Skeletal muscle satellite cell (primary cell): ENCODE measurements around the gene KCNJ6.

GRCh38 chr21:36784979-36785507 lies 86.1 kb downstream of the SIM2 start:
- CAGE, long polyA plus RNA = no peak

GRCh38 chr21:36860998-36861421 lies 105.5 kb downstream of the HLCS start:
- CAGE, long polyA plus RNA = no peak

- CAGE, long polyA plus RNA = no peak
Observed at GRCh38 chr21:36889287-36889930, 77.1 kb downstream of the HLCS start.

- CAGE, long polyA plus RNA = no peak
Observed at GRCh38 chr21:37074548-37075523, 1.8 kb downstream of the TTC3 start.

DNA sequence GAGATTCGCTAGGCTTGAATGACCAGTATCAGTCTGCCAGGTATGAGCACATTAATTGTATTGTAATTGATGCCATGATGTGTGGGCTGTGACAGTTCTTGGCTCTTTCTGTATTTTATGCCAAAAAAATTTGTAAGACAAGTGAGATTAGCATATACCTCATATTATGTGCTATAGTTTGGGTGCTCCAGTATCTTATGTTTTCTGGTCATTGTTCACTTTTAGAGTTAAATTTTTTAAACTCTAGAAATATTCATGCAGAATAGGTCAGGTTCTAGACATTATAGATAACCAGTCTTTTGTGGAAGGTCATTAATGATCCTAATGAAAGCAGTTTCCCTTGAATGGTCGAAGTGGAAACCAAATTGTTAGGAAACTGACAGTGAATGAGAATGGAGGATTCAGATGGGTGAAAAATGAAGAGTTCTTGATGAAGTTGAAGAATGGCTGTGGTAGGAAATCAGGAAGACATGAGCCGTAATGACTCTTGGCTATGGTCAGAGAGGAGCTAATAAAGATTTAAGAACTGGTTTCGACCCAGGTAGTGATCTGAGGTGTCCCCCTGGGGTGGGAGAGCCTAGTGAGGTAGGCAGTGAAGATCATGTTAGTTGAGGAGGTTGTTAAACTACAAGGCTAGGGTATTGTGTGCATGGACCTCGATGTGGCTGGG lies 12.2 kb downstream of the TTC3 start:
- CAGE, long polyA plus RNA = no peak

DNA sequence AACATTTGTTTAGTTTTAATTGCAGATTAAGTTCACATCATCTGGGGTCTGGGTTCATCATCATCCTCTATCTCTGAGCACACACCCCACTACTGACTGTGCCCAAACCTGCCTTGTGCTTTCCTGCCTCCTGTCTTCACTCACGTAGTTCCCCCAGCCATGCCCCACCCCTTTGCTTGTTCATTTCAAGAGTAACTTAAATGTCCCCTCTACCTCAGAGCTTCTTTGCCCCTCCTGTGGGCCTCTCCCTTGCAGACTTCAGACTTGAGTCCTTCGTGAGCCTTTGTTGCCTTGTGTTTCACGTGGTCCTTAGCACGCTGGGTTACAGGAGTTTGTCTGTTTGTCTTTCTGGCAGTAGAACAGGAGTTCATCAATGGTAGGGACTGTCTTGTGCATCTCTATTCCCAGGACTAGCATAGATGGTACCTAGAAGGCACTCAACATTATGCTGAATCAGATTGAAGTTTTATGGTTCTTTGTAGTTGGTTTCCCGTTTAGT lies 86.0 kb downstream of the TTC3 start:
- CAGE, long polyA plus RNA = no peak

- CAGE, long polyA plus RNA = no peak
Observed at GRCh38 chr21:37258527-37259041, 8.6 kb downstream of the VPS26C start.

DNA sequence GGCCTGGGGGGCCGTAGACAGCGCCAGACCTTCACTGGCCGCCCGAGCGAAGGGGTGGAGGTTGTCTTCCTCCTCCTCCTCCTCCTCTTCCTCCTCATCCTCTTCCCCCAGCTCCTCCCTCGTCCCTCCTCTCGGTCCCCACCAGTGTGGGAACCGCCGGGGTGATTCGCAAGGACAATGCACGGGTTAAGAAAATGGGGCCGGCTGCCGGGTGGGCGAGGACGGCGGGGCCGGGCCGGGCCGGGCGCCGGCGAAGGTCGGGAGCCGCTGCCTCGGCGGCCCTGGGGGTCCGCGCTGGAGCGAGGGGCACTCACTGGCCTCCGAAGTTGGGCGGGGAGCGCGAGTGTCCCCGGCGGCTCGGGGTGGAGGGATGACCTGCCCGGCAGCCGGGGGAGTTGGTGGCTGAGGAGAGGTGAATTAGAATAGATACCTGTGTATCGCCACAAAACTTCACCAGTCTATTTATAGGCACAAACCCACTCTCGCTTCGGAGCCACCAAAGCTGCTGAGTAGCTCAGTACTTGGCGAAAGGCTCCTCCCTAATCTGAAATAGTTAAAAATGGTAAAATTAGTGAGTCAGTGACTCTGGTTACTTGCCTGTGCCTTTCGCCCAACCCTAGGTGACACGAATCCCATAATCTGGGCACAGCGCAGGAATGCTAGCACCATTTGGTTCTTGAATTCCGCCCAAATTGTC lies 1.5 kb downstream of the DYRK1A start:
- CAGE, long polyA plus RNA = no peak

DNA sequence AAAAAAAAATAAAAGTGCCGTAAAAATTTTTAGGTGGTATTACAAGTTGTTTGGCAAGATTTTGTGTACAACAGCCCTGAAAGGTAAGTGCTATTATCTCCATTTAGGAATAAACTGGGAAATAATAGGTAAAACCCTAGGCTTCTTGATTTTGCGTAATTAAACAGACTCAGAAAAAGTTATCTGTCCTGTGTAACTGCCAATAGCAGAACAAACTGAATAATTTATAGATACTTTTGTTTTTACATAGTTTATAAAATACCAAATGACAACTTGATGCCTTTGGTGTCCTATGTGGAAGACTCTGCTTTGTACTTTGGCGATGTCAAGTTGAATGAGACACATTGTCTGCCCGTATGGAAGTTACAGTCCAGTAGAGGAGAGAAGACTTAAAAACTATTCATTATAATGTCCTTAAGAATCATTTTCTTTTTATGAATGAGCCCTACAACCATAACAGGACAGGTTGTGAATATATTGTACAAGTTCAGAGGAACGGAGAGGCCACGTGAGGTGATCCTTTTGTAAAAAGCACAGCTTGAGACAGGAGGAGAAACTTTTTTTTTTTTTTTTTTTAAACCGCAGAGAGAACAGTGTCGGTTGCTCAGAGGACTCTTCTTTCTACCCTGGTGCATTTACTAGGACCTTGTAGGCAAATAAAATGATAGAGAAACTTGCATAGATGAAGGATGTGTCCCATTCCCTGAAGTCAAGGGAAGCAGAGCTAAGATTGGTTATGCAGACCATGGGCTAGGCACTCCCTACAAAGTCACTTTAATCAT lies 32.0 kb downstream of the DYRK1A start:
- CAGE, long polyA plus RNA = no peak

- CAGE, long polyA plus RNA = no peak
Observed at GRCh38 chr21:37447413-37447852, 80.9 kb downstream of the DYRK1A start.

GRCh38 chr21:37517128-37517905 lies 150.7 kb downstream of the DYRK1A start:
- CAGE, long polyA plus RNA = no peak

DNA sequence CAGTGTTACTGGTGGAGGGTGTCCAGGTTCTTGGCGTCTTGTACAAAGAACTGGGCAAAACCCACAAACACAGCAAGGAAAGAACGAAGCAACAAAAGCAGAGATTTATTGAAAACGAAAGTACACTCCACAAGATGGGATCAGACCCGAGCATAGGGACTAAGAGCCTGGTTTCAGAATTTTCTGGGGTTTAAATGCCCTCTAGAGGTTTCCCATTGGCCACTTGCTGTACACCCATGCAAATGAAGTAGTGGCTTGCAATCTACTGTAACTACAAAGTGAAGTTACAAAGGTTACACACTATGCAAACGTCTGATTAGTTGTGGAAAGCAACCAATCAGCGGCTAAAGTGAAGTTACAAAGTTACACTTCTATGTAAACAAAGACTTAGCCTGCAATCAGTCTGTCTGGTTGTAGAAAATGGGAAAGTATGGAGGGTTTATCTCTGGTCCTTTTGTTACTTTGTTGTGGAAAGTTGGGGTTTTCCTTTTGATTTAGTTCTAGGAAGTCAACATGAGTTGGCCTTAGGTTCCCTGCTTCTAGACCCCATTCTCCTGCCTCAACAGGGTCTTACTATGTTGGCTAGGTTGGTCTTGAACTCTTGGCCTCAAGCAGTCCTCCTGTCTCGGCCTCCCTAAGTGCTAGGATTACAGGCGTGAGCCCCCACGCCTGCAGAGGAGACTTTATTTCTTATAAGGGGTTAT lies 199.3 kb downstream of the DYRK1A start:
- CAGE, long polyA plus RNA = no peak

DNA sequence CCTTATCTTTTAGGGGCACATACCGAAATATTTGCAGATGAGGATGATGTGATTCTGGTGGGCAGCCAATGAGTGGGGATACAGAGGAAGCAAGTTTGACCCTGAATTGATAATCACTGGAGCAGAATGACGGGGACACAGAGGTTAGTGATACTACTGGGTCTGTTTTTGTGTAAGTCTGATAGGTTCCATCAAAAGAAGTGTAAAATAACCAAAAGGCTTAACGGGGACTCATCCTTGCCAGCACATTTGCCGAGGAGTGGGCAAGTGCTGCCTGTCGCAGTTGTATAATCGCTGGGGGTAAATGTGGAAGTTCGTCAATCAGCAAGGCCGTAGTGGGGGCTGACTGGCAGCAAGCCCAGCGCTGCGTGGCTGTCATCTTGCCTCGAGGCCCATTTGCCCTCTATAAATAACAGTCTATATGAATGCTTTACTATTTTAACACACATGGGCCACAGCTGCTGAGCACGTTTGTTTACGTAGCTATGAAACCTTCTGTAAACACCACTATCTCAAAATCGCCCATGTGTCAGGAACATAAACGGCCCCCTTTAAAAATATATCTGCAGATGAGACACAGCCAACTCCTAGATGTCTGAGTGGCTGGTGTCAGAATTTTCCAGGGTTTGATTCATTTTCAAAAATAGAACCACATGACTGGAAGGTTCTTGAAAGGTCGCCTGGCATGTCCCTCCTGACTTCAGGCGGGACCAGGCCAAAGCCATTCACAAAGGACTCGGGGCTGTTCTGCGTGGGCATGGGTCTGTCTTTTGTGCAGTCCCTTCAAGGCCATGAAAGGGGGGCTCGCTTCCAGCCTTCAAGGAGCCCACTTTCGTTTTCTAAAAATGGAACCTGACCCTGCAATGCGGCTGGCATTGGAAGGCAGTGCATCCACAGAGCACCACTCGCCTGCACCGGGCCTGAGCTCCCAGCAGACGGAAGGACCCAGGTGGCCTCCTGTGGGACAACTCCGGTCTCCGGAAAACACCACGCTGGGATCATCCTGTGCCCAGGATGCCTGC lies 205.6 kb downstream of the KCNJ6 start:
- CAGE, long polyA plus RNA = no peak

GRCh38 chr21:37828892-37829480 lies 87.3 kb downstream of the KCNJ6 start:
- CAGE, long polyA plus RNA = no peak

DNA sequence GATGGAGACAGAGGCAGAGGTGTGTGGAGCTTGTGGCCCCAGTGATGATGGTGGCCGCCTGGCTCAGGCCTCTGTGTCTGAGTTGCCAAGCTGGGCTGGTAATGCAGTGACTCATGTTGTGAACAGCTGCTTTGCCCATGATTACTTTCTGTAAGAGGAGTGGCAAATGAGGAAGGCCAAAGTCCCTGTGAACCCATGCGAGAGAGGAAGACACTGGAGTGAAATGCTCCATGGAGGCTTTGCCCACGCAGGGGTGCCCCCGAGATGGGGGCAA lies 86.8 kb downstream of the KCNJ6 start:
- CAGE, long polyA plus RNA = no peak

- CAGE, long polyA plus RNA = no peak
Observed at GRCh38 chr21:37915848-37916837, at the start of gene KCNJ6. TSS of gene KCNJ6 (minus strand) at chr21:37916457.

DNA sequence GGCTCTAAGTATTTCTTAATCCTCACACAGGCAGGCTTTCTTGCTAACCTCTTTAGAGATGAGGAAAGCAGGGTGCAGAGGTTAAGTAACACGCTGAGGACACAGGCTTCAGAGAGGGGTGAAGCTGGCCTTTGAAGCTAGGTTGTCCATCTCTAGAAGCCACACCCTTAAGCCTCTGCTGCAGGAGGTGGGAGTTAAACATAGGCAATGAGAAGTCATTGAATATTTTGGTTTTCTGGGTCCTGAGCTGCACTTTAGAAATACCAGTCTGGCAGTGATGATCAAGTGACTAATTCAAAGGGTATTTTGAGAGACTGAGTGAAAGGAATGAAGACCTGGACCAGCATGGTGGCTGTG lies 9.9 kb downstream of the KCNJ15 start:
- CAGE, long polyA plus RNA = no peak

GRCh38 chr21:38273999-38274549 lies 17.3 kb downstream of the KCNJ15 start:
- CAGE, long polyA plus RNA = no peak

DNA sequence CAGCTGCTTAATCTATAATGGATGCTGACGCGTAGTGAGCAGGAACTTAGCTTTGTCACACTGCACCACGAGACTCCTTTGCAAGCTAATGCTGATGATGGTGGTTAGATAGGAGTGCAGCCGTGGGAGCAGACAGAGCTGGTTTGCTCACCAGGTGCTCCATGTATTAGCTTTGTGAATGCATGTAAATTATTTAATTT lies 35.1 kb downstream of the KCNJ15 start:
- CAGE, long polyA plus RNA = no peak

GRCh38 chr21:38435013-38435524 lies 63.2 kb downstream of the ERG start:
- CAGE, long polyA plus RNA = no peak